Vein endothelial cell (primary cell): ENCODE data around the genes TCTN2, DNAH10 and NCOR2.

- CAGE, long polyA plus RNA = no peak
Measured at GRCh38 chr12:123531018-123531674, 2.4 kb downstream of the RILPL1 start.

- CAGE, long polyA plus RNA = no peak
Measured at GRCh38 chr12:123571139-123571796, 13.1 kb upstream of the TMED2 start.

GRCh38 chr12:123655485-123655684, 15.5 kb upstream of the TCTN2 start:
- CAGE, long polyA plus RNA = no peak

- CAGE, long polyA plus RNA = no peak
Measured at GRCh38 chr12:123670753-123671936, at the start of gene TCTN2. TCTN2 (plus strand) TSS chr12:123671113.

DNA sequence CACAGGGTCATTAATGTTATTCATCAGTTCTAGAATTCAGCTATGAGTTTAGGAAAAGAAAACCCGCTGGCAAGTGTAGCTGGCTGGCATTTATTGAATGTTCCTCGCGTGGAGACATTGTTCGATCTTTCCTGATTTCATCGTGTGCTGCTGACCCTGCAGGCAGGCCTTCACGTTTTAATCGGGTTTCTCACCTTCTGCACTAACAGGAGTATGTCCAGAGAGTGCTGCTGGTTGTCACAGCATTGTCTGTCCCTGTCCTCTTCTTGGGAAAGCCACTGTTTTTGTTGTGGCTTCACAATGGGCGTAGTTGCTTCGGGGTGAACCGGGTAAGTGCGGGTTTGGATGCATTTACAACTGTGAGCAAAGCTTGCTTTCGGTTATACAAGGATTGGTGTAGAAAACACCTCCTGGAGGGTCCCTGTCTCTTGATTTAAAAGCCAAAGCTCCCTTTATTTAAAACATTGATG, 11.2 kb upstream of the DNAH10 start:
- CAGE, long polyA plus RNA = no peak

DNA sequence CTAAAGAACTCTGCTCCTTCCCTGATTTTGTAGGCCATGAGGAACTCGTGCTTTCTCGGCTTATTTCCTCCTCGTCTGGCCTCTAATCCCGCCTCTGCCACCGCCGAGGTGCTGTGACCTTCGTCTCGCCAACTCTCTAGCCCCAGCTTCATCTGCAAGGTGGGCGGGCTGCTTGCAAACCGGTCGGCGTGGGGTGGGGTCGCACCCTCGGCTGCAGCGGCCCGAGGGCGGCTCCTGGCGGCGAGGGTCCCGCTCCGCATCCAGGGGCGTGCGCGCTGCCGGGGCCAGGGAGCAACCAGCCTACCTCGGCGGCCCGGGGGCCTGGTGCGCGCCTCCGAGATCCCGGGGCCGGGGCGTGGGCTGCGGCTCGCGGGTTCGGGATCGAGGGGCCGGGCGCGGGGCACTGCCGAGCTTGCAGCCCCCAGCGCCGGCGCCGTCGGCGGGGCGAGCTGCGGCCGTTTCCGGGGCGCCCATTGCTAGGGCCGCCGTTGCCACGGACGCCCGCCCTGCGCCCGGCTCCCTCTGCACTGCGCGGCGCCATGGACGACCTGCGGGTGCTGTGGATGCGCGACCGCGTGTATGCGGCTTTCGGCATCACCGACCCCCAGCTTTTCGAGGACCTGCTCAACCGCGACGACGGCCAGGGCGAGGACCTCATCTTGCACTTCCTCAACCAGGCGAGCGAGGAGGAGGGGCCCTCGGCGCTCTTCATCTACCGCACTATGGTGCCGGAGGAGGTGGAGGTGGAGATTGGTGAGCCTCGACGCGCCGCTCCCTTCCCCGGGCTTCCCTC, at the start of gene DNAH10:
Gene DNAH10 (plus strand): TSS at position 504 of the 793 bp plus-strand sequence.
- CAGE, long polyA plus RNA = no peak

GRCh38 chr12:123934868-123935420, 37.7 kb downstream of the CCDC92 start:
- CAGE, long polyA plus RNA = no peak

DNA sequence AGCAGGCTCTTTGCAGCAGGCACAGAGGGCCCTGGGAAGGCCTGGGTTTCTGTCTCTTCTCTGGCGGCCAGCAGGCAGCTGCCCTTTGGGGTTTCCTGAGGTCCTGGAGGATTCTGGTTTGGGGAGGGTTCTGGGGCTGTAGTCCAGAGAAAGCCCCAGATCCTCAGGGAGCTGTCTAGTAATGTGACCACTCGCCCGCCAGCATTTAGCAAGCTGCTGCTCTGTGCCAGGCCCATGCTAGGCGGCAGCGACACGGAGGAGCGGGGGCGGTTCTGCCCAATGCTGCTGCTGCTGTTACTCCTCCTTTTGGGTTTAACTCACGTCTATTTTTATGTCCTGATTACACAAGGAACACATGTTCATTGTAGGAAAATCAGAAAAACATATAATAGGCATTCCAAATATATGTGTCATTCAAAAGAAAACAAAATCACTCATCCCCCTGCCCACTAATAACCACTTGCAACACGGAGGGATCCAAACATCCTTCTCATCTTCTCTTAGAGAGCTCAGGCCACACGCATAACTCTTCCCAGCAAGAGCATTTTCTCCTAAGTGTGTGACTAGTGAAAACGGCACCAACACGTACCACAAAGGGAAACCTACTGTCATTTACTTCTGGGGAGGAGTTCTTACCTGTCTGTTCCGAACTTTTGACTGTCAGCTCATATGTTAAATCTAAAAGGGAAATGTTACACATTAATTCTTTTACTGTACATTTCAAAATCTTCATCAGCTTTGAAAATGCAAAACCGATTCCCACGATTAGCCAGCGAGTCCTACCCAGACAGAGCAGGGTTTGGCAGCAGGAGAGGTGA, 30.3 kb downstream of the CCDC92 start:
- CAGE, long polyA plus RNA = no peak

DNA sequence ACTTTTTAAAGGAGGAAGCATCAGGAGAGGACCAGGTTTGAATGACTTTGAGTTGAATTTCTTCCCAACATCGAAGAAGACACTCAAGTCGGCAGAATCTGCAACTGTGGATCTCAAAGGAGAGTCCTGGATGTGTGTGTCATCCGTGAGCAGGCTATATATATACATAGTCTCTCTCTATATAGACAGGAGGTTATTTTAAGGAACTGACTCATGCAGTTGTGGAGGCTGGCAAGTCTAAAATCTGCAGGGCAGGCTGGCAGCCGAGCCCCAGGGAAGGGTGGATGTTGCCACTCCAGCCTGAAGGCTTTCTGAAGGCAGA, 53.7 kb downstream of the ZNF664 start:
- CAGE, long polyA plus RNA = no peak

DNA sequence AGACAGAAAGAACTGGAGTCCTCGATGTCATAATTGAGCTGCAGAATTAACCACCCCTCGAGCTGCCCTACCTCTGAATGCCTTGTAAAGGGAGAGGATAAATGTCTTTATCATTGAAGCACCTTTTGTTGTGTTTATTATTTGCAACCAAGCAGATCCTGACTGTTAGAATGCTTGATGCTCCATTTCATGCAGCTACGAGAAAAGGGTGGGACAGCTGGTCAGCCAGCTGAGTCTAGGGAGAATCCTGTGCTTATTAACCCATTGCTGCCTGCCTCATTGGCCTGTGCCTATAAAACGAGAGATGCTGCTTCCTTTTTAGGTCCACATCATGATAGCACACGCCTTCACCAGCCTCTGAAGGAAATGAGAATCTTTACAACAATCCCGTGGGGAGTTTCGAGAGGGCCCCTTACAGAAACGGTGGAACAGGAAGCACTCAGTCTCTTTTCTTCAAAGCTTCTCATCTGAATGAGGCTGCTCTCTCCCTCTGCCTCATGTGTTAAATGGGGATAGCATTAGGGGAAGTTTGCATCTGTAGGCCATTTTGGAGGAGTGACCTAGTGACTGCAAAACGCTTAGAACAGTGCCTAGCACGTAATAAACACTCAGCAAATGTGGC, 147.4 kb upstream of the RFLNA start:
- CAGE, long polyA plus RNA = no peak

DNA sequence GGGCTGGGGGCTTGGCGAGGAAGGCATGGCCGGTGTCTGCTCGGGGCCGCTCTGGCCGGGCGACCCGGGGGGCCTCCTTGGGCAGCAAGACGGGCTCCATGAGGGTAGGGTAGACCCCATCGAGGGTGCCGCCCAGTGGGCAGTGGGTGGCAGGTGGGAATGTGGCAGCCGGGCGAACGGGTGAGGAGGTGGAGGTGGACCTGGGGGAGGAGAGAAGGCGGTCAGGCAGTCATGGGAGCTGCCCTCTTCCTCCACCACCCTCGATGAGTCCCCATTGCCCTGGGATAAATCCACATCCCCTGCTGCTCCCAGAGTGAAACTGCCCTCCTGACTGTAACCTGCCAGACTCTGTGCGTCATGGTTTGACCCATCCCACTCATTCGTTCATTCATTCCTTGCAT, 42.1 kb downstream of the RFLNA start:
- CAGE, long polyA plus RNA = no peak

- CAGE, long polyA plus RNA = no peak
Measured at GRCh38 chr12:124365655-124366544, 71.0 kb downstream of the RFLNA start.

DNA sequence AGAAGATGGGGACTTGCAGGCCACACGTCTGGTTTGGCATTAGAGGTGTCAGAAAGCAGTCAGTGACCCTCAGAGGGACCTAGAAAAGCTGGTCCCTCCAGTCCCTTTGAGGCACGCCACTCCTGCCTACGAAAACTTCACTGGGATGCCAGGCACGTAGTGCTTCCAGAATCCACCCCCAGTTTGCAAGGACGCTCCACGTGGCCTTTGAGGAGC, 127.0 kb downstream of the RFLNA start:
- CAGE, long polyA plus RNA = no peak

DNA sequence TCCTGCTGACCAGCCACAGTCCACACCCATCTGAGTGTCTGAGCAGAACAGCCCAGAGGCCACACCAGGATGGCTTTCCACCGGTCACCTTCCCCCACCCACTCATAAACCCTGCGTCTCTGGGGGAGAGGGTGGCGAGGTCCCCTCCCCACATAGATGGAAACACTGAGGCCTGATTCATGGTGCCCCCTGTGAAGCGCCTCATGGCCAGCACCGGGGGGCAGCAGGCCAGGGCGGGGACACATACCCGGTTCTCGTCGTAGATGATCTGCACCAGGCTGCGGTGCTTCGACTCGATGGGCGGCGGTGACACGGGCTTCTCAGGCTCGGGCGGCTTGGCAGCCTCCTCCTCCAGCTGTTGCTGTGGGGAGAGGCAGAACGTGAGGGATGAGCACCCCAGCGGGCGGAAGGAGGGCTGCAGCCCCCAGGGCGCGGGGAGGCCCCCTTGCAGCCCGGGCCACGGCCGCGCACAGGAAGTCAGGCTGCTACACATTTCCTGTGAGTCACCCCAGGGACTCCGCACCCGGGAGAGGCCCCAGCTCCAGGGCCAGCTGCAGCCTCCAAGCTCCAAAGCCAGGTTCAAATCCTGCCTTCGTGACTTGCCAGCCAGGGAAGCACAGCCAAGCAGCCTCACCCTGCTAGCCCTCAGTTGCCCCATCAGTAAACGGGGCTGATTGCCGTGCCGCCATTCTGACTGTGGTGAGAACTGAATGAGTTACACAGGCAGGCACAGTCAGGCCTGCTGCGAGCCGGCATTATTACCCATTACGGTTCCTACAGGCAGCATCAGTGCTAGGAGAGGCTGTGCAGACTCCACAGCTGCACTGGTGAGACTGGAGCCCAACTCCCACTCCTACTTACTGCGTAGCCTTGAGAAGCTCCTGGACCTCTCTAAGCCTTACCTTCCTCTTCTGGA, 101.2 kb downstream of the NCOR2 start:
- CAGE, long polyA plus RNA = no peak

DNA sequence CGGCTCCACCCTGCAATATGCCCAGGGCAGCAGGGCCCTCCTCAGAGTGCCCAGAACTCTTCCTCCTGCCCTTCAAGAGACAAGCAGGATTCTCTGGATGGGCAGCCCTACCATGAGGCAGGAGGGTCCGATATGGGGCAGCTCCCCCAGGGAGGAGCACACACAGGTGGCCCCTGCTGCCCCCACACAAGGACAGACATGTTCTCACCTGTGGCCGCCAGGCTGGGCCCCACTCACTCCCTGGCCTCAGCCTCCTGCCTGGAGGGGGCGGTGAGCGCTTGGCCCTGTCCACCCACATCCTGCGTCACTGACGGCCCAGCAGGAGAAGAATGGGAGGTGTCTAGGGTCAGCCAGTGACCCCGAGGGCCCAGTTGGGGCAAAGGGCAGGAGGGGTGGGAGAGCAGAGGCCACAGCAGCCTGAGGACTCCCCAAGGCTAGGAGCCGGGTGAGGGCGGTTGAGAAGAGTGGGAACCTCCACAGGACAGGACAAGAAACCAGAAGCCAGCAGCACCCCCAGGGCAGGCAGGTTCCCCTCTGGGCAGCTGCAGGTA, 74.5 kb downstream of the NCOR2 start:
- CAGE, long polyA plus RNA = no peak

DNA sequence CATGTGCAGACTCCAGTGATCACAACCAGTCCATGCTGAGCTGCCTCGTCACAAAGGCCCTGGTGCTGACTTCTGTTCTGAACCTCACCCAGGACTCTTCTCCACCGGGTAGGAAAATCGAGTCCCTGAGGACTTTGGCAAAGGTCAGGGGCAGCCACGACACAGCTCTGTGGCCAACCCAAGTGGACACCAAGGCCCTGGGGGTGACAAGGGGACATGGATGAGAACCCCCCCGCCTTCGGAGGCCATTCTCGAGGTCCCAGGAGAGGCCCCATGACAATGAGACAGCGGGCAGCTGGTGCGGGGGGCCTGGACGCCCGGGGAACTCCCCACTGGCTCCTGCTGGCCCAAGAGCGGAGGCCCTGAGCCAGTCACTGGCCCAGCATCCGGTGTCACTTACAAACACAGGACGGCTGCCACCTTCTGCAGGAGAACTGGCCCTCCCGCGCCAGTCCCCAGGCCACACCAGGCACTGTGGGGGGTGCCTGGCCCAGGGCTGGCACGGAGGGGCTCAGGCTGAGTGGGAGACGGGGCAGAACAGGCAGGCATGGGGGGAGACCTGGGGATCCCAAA, 51.5 kb downstream of the NCOR2 start:
- CAGE, long polyA plus RNA = no peak

DNA sequence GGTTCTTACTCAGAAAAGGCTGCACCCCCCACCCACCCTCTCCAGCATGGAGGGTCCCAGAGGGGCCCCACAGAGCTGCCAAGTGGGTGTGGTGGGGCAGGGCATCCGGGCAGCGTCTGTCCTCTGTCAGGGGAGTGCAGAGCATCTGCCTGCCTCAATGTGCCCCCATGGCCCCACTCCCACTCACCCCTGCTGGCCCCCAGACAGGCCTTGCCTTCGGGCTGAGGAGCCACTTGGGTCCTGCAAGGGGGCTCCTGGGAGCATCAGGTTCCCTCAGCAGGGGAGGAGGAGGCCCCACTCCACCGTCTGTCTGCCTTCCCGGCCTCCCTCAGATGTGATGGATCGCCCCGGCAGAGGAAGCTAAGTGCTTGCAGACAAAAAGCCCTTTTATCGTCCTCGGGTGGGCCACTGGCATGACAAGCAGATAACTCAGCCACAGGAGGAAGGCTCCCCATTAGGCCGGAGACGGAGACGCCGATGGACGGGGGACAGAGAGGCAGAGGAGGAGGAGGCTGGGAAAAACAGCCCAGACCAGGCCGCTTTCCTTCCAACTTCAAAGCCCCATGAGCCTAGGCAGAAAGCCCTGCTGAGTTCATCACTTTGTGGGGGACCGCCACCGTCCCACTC, 35.1 kb downstream of the NCOR2 start:
- CAGE, long polyA plus RNA = no peak

DNA sequence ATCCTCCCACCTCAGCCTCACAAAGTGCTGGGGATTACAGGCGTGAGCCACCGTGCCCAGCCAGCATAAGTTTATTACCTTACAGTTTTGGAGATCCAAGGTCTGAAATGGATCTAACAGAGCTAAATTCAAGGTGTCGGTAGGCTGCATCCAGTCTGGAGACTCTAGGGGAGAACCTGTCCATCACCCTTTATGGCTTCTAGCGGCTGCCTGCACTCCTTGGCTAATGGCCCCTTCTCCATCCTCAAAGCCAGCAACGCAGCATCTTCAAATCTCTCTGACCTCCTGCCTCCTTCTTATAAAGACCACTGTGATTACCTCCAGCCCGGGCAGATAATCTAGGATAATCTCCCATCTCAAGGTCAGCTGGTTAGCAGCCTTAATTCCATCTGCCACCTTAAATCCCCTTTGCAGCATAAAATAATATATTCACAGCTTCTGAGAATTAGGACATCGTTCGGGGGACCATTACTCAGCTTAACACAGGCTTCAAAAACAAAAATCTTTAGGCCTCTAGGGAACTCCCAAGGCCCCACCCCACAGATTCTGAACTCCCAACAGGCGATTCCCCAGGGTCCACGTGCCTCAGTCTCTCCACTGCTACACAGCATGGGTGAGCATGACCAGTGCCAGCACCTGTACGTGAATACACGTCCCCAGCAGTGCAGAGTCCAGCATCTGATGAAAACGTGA, 14.3 kb downstream of the NCOR2 start:
- CAGE, long polyA plus RNA = no peak

- CAGE, long polyA plus RNA = no peak
Measured at GRCh38 chr12:124566947-124567668, at the start of gene NCOR2. NCOR2 (minus strand) TSS chr12:124567612.

GRCh38 chr12:124567669-124568032, 239 bp upstream of the NCOR2 start:
- CAGE, long polyA plus RNA = no peak